BJ (cell line): ENCODE data around the genes CIROP and PABPN1.

DNA sequence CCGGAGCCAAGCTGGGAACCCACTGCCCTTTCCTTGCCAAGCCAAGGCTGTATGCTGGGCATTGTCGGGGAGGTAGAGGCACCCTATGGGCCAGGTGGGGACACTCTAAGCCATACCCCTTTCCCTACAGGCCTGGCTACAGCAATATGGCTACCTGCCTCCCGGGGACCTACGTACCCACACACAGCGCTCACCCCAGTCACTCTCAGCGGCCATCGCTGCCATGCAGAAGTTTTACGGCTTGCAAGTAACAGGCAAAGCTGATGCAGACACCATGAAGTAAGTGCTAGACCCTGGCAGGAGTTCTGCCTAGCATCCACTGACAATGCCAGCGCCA is 4.9 kb downstream of the MMP14 start:
- CAGE, long polyA plus RNA = no peak
- RRBS = no CpG with 5 or more reads among the region's 9 CpGs

GRCh38 chr14:22872874-22873275 is 1.3 kb downstream of the LRP10 start:
- CAGE, long polyA plus RNA = no peak
- RRBS = no CpG with 5 or more reads among the region's 6 CpGs

DNA sequence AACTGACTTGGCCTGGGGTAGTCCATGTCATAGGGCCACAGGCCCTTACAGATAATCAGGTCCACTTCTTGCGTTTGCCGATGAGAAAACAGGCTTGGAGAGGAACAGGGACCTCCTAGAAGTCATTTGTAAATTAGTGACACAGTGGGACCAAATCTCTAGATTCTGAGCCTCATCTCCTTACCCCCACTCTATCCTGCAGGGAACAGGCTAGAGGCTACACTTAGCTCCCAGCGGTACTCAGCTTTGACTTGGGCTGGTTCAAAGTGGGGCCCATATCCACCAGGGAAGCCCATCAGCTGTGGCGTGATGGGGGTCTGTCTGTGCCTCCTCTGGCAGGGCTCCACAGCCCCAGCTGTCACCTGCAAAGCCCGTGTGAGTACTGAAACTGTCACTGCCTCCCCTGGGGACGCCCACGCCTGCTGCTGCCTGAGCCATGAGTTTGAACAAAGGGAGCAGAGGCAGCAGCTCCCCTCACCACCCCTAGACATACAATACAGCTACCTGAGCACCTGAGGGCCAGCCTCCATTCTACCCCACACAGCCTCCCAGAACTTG is 4.9 kb downstream of the REM2 start:
- CAGE, long polyA plus RNA = no peak
- RRBS = no CpG with 5 or more reads among the region's 7 CpGs

GRCh38 chr14:23022801-23023477 is 11.8 kb downstream of the PSMB5 start:
- CAGE, long polyA plus RNA = no peak
- RRBS = no CpG with 5 or more reads among the region's 5 CpGs

DNA sequence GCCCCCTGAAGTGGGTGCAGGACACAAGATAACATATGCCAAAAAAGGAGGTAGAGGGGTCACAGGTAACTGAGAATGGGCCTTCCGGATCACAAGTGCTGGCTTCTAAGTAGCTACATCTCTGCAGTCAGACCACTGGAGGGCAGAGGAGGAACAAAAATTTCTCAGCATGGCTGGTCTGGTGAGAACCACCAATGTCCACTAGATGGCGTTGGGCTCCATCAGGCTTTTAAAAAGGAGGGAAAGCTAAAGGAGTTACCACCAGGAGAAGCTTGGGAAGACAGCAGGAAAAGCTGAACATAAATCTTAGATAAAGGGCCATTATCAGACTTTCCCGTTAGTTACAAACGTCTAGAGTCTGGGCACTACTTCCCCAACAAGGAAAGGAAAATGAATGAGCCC is 11.6 kb upstream of the CDH24 start:
- CAGE, long polyA plus RNA = no peak
- RRBS = no CpG with 5 or more reads among the region's 4 CpGs

DNA sequence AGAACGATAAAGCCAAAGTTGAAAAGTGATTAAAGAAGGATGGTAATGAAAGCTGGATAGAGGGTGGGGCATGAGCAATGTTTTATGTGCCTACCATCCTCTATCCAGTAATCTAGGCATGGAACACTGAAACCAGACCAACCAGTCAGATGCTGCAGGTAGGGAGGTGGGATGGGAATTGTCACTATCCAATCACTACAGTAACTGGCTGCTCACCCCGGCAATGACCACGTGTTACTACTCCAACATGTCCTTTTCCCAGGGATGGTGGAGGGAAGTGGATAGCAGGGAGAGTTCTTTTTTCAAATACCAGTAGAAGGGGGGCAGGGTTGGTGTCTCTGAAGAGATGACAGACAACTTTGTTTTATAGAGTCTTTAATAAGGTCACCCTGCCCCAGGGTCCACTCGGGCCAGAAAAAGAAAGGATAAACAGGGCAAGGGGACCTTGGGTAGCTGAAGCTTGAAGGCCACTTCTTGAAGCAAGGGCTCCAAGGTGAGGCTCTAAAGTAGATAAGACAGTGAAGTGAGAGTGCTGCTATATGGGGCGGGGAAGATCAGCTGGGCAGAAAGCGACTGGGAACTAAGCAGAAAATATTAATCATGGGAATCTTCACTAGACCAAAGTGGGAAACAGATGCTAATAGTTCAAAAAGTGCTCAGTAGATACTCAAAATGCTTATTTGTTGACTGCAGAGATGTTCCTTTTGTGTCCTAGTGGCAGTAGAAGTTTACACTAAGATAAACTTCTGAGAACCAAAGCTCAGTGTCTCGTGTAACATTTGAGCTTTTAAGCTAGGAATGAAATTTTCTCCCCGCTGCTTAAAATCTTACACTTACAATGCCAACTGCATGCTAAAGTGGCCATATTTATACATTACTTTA is 14.8 kb upstream of the CDH24 start:
- CAGE, long polyA plus RNA = no peak
- RRBS = no CpG with 5 or more reads among the region's 8 CpGs

GRCh38 chr14:23104653-23105022 is at the start of gene CIROP:
CIROP (minus strand) TSS chr14:23104989.
- CAGE, long polyA plus RNA = no peak
- RRBS = no CpG with 5 or more reads among the region's 7 CpGs

GRCh38 chr14:23182398-23183047 is 937 bp downstream of the SLC7A8 start:
- CAGE, long polyA plus RNA = no peak
- RRBS = no CpG with 5 or more reads among the region's 20 CpGs

DNA sequence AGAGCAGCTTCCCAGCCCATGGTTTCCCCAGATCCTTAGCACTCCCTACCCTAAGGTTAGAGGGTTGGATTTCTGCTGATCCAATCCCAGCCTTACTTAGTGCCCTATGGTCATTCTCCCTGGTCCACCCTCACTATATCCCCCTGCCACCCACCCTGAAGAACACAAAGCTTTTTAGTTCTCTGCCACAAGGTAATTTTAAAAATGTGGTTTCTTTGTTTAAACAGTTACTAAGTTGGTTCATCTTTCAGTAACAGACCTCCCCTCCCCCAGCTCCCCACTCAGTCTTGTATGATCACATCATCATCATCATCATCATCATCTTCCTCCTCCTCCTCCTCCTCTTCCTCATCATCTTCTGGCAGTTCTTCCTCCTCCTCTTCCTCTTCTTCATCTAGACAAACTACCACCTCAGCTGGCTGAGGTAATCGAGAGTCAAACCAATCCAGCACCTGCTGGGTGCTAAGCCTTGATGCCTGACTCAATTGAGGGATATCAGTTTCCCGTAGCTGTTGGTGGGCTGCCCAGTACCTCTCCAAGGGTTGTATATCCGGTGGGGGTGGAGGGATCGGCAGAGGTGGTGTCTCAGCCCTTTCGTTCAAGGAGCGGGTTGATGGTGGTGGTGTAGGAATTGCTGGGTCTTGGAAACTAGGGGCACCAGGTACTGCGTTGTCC is 10.5 kb downstream of the HOMEZ start:
- CAGE, long polyA plus RNA = no peak
- RRBS = no CpG with 5 or more reads among the region's 7 CpGs

- CAGE, long polyA plus RNA = start-site peak on the plus strand at chr14:23321434-23321533, 34 and 28 reads in 2 replicates; start-site peak on the plus strand at chr14:23321796-23321806, 39 and 21 reads in 2 replicates
- RRBS = 1% methylated on average over 13 of the region's 61 CpGs
Measured at GRCh38 chr14:23321376-23321910, at the start of gene PABPN1. PABPN1 (plus strand) TSS chr14:23321457.

DNA sequence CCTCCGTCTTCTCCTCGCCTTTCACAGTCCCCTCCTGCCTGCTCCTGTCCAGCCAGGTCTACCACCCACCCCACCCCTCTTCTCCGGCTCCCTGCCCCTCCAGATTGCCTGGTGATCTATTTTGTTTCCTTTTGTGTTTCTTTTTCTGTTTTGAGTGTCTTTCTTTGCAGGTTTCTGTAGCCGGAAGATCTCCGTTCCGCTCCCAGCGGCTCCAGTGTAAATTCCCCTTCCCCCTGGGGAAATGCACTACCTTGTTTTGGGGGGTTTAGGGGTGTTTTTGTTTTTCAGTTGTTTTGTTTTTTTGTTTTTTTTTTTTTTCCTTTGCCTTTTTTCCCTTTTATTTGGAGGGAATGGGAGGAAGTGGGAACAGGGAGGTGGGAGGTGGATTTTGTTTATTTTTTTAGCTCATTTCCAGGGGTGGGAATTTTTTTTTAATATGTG is 4.5 kb downstream of the PABPN1 start:
- CAGE, long polyA plus RNA = no peak
- RRBS = no CpG with 5 or more reads among the region's 7 CpGs

GRCh38 chr14:23351452-23352295 is 1.0 kb downstream of the SLC22A17 start:
- CAGE, long polyA plus RNA = no peak
- RRBS = no CpG with 5 or more reads among the region's 50 CpGs

- CAGE, long polyA plus RNA = no peak
- RRBS = no CpG with 5 or more reads among the region's 9 CpGs
Measured at GRCh38 chr14:23353327-23354153, 853 bp upstream of the SLC22A17 start.

- CAGE, long polyA plus RNA = no peak
- RRBS = no CpG with 5 or more reads among the region's 3 CpGs
Measured at GRCh38 chr14:23361218-23361962, 3.6 kb downstream of the EFS start.

DNA sequence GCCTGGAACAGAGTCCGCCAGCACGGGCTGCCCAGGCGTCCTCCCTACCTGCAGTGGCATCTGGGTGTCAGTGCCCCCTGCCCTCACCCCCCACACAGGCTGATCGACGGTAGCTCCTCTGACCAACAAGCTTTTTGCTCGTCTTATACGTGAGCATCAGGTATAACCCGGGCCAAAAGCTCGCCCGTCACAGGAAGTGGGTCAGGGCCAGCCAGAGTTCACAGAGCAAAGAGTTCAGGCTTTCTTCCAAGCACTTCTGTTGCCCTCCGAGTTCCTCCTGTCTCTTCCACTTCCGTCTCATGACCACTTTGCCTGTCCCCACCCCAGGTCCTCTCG is 11.6 kb downstream of the CMTM5 start:
- CAGE, long polyA plus RNA = no peak
- RRBS = no CpG with 5 or more reads among the region's 13 CpGs

DNA sequence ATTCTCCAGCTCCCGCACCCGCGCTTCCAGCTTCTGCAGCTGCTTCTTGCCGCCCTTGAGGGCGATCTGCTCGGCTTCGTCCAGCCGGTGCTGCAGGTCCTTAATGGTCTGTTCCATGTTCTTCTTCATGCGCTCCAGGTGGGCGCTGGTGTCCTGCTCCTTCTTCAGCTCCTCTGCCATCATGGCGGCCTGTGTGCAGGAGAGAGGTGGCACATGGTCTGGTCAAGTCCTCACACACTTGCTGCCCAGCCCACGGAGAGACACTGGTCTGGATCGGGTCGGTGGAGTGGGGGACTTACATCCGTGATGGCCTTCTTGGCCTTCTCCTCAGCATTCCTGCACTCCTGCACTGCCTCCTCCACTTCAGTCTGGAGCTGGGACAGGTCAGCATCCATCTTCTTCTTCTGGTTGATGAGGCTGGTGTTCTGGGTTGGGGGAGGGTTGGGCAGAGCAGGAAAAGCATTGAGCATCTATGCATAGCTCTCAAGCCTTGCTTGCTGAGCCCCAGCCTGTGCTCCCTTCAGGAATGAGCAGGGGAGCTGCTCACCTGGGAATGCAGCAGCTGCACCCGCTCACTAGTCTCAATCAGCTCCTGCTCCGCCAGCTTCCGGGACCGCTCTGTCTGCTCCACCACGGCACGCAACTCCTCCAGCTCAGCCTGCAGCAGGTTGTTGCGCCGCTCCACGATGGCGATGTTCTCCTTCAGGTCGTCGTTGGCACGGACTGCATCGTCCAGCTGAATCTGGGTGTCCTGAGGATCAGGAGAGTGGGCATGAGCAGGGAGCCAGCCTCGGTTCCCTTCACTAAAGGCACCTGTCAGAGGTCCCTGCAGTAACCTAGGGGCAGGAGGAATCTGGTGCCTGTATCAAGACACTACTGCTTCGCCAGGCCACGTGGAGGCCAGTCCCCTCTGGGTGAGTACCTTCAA is 7.3 kb upstream of the MYH6 start:
- CAGE, long polyA plus RNA = no peak
- RRBS = no CpG with 5 or more reads among the region's 32 CpGs

DNA sequence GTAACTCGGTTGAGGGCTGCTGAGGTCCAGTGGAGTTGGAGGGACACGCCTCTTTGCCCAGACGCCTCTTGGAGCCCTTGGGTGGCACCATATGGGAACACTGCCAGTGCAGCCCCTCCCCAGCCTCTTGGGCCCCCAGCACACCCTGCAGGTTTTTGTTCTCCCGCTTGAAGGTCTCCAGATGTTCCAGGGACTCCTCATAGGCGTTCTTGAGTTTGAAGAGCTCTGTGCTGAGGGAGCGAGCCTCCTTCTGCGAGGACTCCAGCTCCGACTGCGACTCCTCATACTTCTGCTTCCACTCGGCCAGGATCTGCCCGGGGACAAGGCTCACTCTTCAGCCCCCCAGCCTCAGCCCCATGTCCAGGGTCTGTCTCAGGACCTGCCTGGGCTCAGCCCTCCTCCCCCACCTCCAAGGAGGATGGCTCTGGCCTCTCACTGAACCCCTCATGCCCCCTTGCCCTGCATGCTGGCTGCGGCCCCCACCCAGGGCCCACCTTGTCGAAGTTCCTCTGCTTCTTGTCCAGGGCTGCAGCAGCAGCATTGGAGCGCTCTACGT is 9.0 kb upstream of the MYH6 start:
- CAGE, long polyA plus RNA = no peak
- RRBS = no CpG with 5 or more reads among the region's 15 CpGs

DNA sequence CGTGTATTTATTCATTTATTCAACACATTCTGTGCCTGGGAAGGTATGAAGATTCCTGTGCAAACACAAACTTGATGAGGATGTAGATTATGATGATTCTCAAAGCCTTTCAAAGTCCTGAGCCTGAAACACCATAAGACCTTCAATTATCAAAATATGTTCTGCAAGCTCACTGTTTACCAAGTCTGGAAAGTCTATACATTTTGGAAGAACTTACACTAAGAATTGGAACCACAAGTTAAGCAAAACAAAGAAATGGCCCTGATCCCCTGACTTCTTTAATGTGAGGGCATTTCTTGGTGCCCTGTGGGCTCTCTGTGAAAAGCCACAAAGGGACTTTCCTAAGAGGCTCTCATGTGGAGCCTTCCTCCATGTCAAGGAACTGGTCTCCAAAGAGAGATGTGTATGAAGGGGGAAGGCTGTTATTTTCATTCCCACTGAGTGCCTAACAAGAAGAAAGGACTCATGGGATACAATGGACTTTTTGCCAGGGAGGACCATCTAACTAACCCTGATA is 13.5 kb upstream of the MYH6 start:
- CAGE, long polyA plus RNA = no peak
- RRBS = no CpG with 5 or more reads among the region's 1 CpG

- CAGE, long polyA plus RNA = no peak
- RRBS = no CpG with 5 or more reads among the region's 8 CpGs
Measured at GRCh38 chr14:23422011-23422460, 13.4 kb downstream of the MYH7 start.

DNA sequence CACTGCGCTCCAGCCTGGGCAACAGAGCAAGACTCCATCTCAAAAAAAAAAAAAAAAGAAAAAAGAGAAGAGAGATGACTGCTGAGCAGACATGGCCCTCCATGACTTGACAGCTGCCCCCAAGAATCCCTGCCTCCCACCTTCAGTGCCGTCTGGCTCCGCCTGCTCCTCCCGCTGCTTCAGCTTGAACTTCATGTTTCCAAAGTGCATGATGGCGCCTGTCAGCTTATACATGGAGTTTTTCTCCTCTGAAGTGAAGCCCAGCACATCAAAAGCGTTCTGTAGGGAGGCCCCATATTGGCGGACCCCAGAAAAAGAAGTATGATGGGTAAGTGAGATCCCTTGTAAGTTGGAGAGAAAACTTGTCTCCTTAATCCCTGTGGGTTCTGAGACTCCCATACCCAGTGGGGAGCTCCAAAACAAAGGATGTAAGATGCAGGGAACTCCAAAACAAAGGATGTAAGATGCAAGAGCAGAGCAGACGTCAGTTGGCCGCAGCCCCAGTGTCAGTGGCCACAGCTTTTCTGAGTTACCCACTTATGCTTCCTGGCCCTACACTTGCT is 5.7 kb downstream of the MYH7 start:
- CAGE, long polyA plus RNA = no peak
- RRBS = no CpG with 5 or more reads among the region's 9 CpGs